H7 (cell line): ENCODE measurements around a stretch of chr5.

DNA sequence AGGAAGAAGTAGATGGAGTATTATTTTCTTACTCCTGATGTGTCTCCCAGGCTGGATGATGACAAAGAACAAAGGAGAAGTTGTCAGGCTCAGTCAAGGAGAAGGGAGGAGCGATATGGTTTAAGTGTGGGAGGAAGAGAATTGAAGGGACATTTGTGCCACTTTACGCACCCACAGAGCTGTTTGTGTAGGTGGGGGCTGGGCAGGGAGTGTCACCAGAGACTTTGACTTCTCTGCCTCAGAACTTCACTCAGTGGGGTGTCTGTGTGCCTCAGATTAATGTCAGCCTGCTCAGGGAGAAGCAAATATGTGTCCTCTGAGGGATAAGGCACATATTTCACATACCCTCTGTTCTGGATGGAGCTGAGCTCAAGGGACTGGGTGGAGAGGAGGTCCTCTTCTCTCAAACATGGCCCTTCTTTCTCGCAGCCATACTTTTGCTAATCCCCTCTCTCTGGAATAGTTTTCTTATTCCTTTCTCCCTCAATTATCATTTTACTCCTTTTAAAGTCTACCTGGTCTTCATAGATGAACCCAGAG, 76.9 kb downstream of the IQGAP2 start:
- RAMPAGE, long total RNA, result no peak

DNA sequence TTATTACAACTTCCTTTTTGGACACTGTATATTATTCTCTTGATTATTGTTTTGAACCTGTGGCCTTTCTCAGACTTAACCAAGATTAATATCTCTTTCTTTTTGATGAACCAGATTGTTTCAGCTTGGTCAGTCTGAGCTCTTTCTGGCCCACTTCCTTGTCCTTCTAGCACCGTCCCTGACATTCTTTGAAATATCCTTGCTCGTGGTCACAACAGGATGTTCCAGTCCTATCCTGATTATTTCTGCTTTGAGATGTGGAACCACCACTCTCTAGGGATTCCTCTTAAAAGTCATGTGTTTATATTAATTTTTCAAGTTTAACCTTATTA, 42.7 kb downstream of the F2RL2 start:
- RAMPAGE, long total RNA, result no peak

GRCh38 chr5:76584147-76584853, 38.9 kb downstream of the F2RL2 start:
- RAMPAGE, long total RNA, result no peak

DNA sequence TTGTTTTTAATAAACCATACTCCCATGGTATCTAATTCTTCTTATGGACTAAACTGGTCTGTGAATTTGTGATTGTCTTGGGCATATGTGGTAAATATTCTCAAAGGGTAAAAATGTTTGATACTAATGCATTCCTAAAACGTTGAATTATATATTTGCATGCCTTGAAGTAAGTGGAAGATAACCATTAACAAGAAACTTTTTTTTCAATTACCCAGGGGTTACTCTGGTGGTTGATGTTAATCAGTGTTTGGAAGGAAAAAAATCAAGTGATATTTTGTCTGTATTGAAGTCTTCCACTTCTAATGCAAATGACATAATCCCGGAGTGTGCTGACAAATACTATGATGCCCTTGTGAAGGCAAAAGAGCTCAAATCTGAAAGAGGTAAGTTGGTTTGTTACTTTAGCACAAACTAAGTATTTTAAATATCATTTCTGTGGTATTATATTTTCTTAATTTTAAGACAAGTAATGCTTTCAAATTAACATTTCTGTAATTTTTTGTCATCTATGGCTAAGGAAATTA, 8.5 kb upstream of the F2RL2 start:
- RAMPAGE, long total RNA, result no peak

- RAMPAGE, long total RNA, result no peak
Observed at GRCh38 chr5:76735412-76736011, 19.6 kb downstream of the F2R start.

DNA sequence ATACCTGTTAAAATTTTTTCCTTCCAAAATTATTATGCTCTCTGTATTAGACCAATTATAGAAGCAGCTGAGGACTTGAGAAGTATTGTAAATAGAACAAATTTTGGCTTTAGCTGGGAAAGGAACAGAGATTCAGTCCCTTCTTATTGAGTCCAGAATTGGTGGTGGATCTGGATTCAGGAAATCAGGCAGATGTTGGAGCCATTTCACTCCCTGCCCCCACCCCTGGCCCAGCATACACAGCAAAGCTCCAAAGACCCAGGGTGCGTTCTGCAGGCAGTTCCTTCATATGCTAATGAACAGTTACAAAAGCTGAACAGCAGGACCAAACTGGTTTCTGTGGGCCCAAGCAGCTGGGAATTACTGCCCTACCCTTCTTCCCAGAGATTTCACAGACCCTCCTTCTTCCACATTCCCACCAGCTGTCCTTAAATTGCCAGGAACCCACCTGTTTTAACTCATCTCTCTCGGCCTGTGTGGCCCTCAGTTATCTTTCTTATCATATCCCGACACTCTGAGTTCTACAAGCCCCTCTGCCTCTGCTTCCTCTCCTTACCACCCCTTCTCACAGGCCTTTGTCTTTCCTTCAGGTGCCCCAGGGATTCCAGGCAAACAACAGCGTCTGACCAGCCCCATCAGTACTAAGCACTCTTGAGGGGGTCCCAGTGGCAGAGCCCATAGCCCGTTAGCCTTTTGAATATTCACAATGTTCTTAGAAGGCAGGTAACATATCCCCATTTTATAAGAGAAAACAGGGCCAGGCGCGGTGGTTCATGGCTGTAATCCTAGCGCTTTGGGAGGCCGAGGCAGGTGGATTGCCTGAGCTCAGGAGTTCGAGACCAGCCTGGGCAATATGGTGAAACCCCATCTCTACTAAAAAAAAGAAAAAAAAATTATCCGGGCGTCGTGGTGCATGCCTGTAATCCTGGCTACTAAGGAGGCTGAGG, 10.6 kb upstream of the F2RL1 start:
- RAMPAGE, long total RNA, result no peak

GRCh38 chr5:77055490-77055726, 25.2 kb downstream of the AGGF1 start:
- RAMPAGE, long total RNA, result no peak

- RAMPAGE, long total RNA, result no peak
Observed at GRCh38 chr5:77143840-77144433, 56.9 kb upstream of the ZBED3 start.

GRCh38 chr5:77180522-77181157, 29.8 kb upstream of the PDE8B start:
- RAMPAGE, long total RNA, result no peak

DNA sequence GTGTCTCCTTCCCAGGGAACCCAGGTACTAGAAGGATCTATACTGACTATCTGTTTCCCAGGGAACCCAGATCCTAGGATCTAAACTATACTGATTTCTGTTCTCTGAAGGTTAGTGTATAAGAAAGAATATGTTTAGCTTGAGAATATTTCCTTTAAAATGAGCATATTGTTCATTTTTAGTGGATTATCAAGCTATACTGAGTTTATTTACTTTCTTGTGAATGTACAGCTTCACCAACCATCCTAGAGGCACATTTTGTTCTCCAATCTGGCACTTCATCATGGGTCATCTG, 7.0 kb downstream of the WDR41 start:
- RAMPAGE, long total RNA, result no peak

GRCh38 chr5:77630483-77631375, 7.8 kb downstream of the OTP start:
- RAMPAGE, long total RNA, result no peak

GRCh38 chr5:77761562-77762107, 14.5 kb downstream of the TBCA start:
- RAMPAGE, long total RNA, result no peak

DNA sequence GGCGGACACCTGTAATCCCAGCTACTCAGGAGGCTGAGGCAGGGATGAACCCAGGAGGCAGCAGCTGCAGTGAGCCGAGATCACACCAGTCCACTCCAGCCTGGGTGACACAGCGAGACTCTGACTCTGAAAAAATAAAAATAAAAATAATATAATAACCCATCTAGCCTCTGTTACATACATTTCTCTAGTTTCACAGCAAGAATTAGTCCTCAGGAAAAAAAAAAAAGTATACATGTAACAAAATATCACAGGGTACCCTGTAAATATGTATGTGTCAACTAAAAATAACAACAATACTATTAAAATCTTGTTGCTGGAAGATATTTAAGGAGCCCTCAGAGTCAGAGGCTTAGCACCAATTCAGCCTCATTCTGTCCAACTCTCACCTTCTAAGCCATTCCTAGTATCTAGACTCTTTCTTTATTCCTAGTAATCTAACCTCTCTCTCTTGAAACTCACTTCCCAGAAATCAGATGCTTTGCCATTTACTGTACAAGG, 5.1 kb downstream of the TBCA start:
- RAMPAGE, long total RNA, result no peak

- RAMPAGE, long total RNA, result no peak
Observed at GRCh38 chr5:78509104-78509883, 139.3 kb downstream of the LHFPL2 start.

DNA sequence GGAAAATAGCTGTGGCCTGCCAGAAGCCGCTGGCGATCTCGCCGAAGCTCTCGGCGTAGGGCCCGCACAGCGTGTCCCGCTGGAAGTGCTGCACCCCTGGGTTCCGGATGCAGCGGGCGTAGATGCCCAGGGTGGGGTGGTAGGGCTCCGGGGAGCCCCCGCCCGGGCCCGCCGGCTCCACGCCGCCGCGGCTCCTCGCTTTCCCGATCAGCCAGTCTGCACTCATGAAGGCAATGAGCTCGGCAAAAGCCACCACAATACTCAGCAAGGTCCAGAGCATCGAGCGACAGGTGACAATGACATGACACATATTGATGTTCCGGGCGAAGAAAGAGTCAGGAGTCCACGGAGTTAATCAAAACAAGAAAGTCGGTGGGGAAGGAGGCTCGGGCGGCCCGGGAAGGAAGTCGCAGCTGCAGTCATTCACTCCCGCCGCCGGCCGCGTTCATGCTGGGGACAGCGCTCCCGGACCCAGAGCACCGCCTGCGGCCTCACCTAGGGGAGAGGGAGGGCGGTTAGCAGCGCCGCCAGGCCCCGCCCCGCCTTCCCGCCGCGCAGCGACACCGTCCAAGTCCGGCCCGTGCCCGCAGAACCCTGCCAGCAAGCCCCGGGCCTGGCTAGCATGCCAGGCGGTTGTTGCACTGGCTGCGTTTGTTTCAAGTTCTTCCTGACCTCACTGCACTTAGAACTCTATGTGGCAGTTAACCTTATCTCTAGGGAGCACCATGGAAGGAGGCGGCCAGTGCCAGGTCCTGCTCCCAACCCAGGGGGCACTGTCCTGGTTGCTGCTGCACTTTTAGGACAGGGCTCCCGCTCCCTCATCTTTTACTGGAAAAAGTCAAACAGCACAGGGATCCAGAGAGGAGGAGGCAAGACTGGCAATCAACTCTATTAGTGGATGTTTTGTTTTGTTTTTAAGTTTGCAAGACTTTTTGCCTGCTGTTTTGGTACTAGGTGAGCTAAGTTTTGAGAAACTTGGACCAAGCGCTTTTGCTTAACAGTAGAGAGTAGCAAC, 138.4 kb downstream of the LHFPL2 start:
- RAMPAGE, long total RNA, result no peak

DNA sequence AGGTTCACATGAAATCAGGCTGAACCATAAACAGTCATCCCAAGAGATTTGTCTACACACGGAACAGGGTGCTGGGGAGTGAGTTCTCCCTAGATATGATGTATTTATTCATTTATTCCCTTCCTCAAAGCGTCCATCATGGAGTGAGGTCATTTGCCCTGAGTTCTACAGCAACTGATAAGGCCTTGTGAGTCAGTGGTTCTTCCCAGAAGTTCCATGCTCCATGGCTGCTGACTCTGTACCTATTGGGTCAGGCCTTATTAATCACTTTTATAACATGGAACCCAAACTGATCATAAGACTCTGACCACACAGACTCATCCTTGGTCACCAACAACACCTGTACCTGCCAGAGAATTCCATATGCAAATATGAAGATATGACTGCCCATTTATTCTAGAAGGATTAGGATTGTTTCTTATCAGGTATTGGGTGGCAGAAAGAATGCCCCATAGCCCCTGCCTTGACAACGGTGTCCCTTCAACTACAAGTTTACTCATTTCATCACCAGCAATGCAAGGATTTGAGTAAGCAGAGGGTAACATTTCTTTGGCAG, 118.1 kb downstream of the LHFPL2 start:
- RAMPAGE, long total RNA, result no peak

- RAMPAGE, long total RNA, result no peak
Observed at GRCh38 chr5:78601207-78601511, 47.4 kb downstream of the LHFPL2 start.

DNA sequence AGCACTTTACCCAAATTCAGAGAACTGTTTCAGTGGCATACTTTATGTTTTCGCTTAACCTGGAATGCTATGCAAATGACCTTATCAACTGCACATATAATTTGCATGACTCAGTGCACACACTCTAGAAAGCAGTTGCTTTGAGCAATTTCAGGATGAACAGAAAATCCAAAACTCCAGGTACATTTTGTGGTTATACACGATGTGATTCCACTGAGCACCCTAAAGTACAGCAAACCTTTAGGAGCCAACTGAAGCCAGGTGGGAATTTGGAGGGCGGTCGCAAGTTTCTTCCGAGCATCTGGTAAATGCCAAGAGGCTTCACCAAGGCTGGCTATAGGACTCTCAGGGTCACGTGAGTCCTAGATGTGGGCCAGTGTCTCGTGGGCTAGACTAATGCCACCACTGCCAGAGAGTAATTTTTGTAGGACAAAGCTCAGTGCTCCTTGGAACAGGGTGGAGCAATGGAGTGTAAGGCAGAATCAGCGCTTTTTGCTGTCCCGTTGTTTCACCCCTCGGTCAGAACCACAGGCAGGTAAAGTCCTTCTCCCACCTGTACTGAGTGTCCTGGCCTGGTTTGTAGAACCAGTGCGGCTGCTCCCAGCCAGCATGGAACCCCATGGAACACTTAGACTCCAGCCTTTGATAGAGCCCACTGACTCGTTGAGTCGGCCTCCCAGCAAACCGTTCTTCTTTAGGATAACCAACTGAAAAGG, 37.2 kb downstream of the DMGDH start:
- RAMPAGE, long total RNA, result no peak

DNA sequence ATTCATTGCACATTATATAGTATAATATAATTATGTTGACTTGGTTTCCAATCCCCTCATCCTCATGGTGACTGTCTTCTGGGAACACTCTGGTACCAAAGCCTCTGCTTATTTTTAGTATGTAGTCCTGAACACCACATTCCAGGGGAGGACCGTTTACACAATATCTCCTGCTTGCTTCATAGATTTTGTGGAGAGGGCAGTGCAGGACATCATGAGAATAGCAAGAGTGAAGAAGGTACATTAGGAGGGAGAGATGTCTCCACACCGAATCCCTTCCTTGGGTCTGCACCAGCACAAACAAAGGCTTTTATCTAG, 20.5 kb upstream of the BHMT start:
- RAMPAGE, long total RNA, result no peak

GRCh38 chr5:79325761-79326308, 89.9 kb downstream of the JMY start:
- RAMPAGE, long total RNA, result no peak